Endothelial cell of umbilical vein (primary cell): ENCODE data around the gene PEX16.

- PRO-cap = no peak
CAGE:
- cytosol, long polyA minus RNA = no peak
- cytosol, long polyA plus RNA = no peak
- long polyA plus RNA = no peak
- nucleus, long polyA minus RNA = no peak
- nucleus, long polyA plus RNA = no peak
These were observed 6.3 kb upstream of the SLC35C1 start for GRCh38 chr11:45798743-45799038.

DNA sequence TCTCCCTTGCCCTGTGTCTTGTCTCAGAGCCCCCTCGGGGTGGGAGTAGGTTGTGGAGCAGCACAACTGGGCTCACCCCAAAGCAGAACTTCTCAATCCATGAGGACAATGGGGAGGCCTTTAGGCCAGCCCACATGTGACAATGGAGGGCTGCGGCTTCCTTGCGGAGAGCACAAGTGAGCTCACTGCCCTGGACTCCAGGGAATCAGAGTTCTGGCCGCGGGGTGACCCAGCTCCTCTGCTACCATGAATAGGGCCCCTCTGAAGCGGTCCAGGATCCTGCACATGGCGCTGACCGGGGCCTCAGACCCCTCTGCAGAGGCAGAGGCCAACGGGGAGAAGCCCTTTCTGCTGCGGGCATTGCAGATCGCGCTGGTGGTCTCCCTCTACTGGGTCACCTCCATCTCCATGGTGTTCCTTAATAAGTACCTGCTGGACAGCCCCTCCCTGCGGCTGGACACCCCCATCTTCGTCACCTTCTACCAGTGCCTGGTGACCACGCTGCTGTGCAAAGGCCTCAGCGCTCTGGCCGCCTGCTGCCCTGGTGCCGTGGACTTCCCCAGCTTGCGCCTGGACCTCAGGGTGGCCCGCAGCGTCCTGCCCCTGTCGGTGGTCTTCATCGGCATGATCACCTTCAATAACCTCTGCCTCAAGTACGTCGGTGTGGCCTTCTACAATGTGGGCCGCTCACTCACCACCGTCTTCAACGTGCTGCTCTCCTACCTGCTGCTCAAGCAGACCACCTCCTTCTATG lies 784 bp downstream of the SLC35C1 start:
- PRO-cap = bidirectional peak, plus-strand start at position 26 of the sequence, minus-strand start outside the sequence; bidirectional peak, plus-strand start at position 208 of the sequence, minus-strand start at position 94 of the sequence
CAGE:
- cytosol, long polyA minus RNA = no peak
- cytosol, long polyA plus RNA = no peak
- long polyA plus RNA = no peak
- nucleus, long polyA minus RNA = no peak
- nucleus, long polyA plus RNA = no peak

DNA sequence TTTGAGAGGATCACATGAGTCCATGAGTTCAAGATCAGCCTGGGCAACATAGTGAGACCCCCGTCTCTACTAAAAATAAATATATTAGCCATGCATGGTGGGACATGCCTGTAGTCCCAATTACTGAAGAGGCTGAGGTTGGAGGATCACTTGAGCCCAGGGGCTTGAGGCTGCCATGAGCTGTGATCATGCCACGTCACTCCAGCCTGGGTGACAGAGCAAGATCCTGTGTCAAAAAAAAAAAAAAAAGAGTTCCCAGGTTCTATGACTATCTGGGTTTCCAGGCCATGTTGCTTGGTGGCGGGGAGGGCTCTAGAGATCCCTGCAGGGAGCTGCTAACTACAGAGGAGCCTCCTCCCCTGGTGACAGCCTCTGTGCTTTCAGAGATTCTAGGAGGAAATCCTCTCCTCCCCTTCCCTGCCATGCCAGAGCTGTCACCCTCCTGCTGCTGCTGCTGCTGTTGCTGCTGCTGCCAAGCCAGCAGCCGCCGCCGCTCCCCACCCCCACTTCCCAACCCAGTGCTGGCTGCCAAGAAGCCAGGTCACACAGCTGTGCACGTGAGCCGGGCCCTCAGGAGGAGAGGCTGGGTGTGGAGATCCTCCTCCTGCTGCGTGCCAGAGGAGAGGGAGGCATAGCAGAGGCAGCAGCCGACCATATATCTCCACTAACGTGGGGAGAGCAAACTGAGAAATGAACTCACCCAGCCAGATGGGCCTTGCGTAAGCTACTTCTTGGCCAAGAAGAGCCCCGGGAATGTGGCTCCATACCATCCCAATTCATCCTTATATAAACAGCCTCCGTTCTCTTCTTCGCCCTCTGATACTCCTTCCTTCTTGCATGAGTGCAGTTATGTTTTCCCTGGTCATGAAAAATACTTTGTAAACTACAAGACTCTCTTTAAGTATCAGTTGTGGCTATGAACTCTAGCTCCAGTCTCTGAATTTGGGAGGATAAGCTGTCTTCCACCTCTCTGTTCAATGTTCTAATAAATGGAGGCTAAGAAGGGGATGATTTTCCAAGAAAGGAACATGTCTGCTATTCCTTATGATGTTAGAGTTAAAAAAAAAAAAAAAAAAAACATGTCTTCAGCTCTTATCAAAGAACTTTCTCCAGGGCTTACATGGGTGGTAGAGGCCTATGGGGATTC lies 12.4 kb downstream of the CRY2 start:
- PRO-cap = unidirectional peak, plus-strand start at position 617 of the sequence
CAGE:
- cytosol, long polyA minus RNA = no peak
- cytosol, long polyA plus RNA = no peak
- long polyA plus RNA = no peak
- nucleus, long polyA minus RNA = no peak
- nucleus, long polyA plus RNA = no peak

- PRO-cap = no peak
CAGE:
- cytosol, long polyA minus RNA = no peak
- cytosol, long polyA plus RNA = no peak
- long polyA plus RNA = no peak
- nucleus, long polyA minus RNA = no peak
- nucleus, long polyA plus RNA = no peak
These were observed 15.7 kb upstream of the MAPK8IP1 start for GRCh38 chr11:45869532-45870378.

GRCh38 chr11:45917670-45918425 lies at the start of gene PEX16:
PEX16 (minus strand) TSS chr11:45917877.
- PRO-cap = bidirectional peak, plus-strand start at chr11:45917937, minus-strand start at chr11:45917829; bidirectional peak, plus-strand start at chr11:45918190, minus-strand start at chr11:45918127
CAGE:
- cytosol, long polyA minus RNA = start-site peak on the minus strand at chr11:45917823-45917853, 19 reads
- cytosol, long polyA plus RNA = start-site peak on the minus strand at chr11:45917829-45917901, 382 and 242 reads in 2 replicates; start-site peak on the minus strand at chr11:45917987-45918059, 68 and 98 reads in 2 replicates
- long polyA plus RNA = start-site peak on the minus strand at chr11:45917829-45917877, 468 and 369 reads in 2 replicates; start-site peak on the minus strand at chr11:45918019-45918029, 148 and 142 reads in 2 replicates; start-site peak on the minus strand at chr11:45918106-45918168, 56 and 42 reads in 2 replicates
- nucleus, long polyA minus RNA = start-site peak on the minus strand at chr11:45917837-45917877, 370 reads; start-site peak on the minus strand at chr11:45917987-45918040, 52 reads
- nucleus, long polyA plus RNA = start-site peak on the minus strand at chr11:45917829-45917901, 185 and 295 reads in 2 replicates; start-site peak on the minus strand at chr11:45917975-45918056, 77 and 61 reads in 2 replicates

DNA sequence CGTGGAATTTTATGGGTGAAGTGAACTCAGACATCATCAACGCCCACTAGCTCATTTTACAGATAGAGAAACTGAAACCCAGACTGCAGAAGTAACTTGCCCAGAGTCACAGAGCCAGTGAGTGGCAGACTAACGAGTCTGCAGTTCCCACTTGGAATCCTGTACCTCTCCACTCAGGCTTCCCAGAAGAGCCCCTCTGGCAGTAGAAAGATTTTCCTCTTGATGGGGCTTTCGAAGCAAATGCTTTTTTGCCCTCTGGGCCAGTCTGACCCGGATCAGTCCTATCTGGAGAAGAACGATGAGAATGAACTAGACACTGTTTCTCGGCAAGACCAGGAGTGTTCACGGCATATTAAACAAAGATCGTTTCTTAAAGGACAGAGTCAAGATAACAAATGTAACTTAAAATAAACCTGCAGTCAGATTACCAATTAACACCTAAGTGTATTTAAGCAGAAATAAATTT lies 61.3 kb upstream of the CREB3L1 start:
- PRO-cap = no peak
CAGE:
- cytosol, long polyA minus RNA = no peak
- cytosol, long polyA plus RNA = no peak
- long polyA plus RNA = no peak
- nucleus, long polyA minus RNA = no peak
- nucleus, long polyA plus RNA = no peak

GRCh38 chr11:46238088-46238926 lies 39.2 kb upstream of the CREB3L1 start:
- PRO-cap = bidirectional peak, plus-strand start at chr11:46238331, minus-strand start at chr11:46238459; bidirectional peak, plus-strand start at chr11:46238804, minus-strand start at chr11:46238617
CAGE:
- cytosol, long polyA minus RNA = no peak
- cytosol, long polyA plus RNA = no peak
- long polyA plus RNA = no peak
- nucleus, long polyA minus RNA = start-site peak on the minus strand at chr11:46238223-46238488, 5 reads
- nucleus, long polyA plus RNA = no peak

DNA sequence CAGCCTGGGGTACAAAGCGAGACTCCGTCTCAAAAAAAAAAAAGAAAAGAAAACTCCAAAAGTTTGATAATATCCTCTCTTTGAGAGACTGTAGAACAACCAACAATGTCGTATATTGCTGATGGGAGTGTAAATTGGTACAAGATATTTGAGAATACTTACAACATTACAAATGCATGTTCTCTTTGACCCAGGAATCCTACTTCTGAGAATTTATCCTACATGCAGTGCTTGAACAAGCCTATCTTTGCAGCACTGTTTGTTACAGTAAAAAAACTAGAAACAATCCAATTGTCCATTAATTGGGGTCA lies 9.7 kb upstream of the CREB3L1 start:
- PRO-cap = no peak
CAGE:
- cytosol, long polyA minus RNA = no peak
- cytosol, long polyA plus RNA = no peak
- long polyA plus RNA = no peak
- nucleus, long polyA minus RNA = no peak
- nucleus, long polyA plus RNA = no peak

- PRO-cap = no peak
CAGE:
- cytosol, long polyA minus RNA = no peak
- cytosol, long polyA plus RNA = no peak
- long polyA plus RNA = no peak
- nucleus, long polyA minus RNA = no peak
- nucleus, long polyA plus RNA = no peak
These were observed 2.2 kb downstream of the CREB3L1 start for GRCh38 chr11:46279621-46280196.

GRCh38 chr11:46362561-46363564 lies 15.6 kb downstream of the DGKZ start:
- PRO-cap = bidirectional peak, plus-strand start at chr11:46363303, minus-strand start at chr11:46363176
CAGE:
- cytosol, long polyA minus RNA = no peak
- cytosol, long polyA plus RNA = no peak
- long polyA plus RNA = no peak
- nucleus, long polyA minus RNA = no peak
- nucleus, long polyA plus RNA = no peak

GRCh38 chr11:46673647-46674456 lies 26.6 kb downstream of the ARHGAP1 start:
- PRO-cap = no peak
CAGE:
- cytosol, long polyA minus RNA = no peak
- cytosol, long polyA plus RNA = no peak
- long polyA plus RNA = no peak
- nucleus, long polyA minus RNA = no peak
- nucleus, long polyA plus RNA = no peak

DNA sequence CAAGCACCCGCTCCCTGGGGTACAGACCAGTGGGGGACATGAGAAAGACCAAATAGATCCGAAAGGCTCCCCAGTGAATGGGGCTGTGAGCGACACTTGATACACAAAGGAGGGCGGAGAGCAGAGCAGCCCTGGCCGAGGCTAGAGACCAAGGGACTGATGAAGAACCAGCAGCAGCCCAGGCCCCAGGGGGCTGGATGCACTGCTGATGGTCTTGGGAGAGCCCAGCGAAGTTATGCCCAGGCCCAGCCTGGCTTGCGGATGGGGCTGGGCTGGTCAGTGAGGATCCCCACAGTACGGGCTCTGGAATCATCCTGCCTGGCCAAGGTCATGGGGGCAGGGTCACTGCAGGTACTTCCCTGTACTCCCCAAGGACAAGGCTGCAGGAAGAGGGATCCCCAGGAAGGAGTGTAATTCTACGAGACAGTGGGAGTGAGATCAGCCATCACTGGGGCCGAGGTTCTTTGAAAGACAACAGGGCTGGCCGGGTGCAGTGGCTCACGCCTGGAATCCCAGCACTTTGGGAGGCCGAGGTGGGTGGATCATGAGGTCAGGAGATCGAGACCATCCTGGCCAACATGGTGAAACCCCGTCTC lies 23.1 kb downstream of the ARHGAP1 start:
- PRO-cap = no peak
CAGE:
- cytosol, long polyA minus RNA = no peak
- cytosol, long polyA plus RNA = no peak
- long polyA plus RNA = no peak
- nucleus, long polyA minus RNA = no peak
- nucleus, long polyA plus RNA = no peak

DNA sequence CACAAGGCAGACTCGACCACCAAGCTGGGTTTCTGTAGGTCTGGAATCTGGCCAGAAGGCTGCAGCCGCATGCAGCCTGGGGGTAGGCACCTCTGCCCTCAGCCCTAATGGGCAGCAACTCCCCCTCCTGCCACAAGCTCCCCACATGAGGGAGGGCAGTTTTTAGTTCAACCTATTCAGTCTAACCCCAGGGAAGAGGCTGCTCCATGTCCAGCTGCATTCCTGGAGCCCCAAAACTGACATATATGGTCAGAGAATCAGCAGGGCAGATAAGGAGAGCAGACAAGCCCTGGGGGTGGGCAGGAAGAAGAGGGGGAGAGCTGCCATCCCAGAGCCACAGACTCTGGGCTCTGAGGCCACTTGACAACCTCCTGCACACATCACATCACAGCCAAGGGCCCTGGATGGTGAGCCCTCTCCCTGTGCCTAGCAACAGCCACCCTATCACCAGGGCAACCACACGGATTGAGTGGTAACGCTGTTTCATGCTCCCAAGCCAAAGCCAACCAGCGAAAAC lies 3.2 kb downstream of the ARHGAP1 start:
- PRO-cap = no peak
CAGE:
- cytosol, long polyA minus RNA = no peak
- cytosol, long polyA plus RNA = no peak
- long polyA plus RNA = no peak
- nucleus, long polyA minus RNA = no peak
- nucleus, long polyA plus RNA = no peak

DNA sequence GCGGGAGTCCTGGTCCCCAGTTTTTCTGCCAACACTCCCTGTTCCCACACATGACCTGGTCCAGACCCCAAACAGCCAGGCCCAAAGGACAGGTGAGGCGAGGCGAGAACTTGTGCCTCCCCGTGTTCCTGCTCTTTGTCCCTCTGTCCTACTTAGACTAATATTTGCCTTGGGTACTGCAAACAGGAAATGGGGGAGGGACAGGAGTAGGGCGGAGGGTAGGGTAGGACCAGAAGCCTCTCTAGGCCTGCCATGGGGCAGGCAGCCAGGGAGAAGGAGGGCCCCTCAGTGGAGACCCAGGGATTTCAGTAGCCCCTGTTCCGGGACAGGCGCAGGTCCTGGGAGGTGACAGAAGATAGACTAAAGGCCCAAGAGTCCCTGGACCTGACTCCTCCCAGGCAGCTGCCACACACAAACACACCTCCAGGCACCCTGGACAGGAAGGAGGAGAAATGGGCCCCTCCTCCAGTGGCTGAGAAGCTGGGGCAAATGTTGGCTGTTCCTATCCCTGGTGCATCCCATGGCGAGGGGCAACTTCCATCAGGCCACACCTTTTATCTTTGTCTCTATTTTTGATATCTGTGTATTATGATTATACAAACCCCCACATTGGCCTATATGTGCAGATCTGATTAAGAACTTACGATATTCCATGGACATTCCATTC lies 719 bp upstream of the F2 start:
- PRO-cap = bidirectional peak, plus-strand start at position 244 of the sequence, minus-strand start at position 152 of the sequence
CAGE:
- cytosol, long polyA minus RNA = no peak
- cytosol, long polyA plus RNA = no peak
- long polyA plus RNA = no peak
- nucleus, long polyA minus RNA = no peak
- nucleus, long polyA plus RNA = no peak

- PRO-cap = no peak
CAGE:
- cytosol, long polyA minus RNA = no peak
- cytosol, long polyA plus RNA = no peak
- long polyA plus RNA = no peak
- nucleus, long polyA minus RNA = no peak
- nucleus, long polyA plus RNA = no peak
These were observed 17.5 kb downstream of the F2 start for GRCh38 chr11:46736512-46736836.

- PRO-cap = no peak
CAGE:
- cytosol, long polyA minus RNA = no peak
- cytosol, long polyA plus RNA = no peak
- long polyA plus RNA = no peak
- nucleus, long polyA minus RNA = no peak
- nucleus, long polyA plus RNA = no peak
These were observed 14.6 kb downstream of the LRP4 start for GRCh38 chr11:46903661-46904292.

DNA sequence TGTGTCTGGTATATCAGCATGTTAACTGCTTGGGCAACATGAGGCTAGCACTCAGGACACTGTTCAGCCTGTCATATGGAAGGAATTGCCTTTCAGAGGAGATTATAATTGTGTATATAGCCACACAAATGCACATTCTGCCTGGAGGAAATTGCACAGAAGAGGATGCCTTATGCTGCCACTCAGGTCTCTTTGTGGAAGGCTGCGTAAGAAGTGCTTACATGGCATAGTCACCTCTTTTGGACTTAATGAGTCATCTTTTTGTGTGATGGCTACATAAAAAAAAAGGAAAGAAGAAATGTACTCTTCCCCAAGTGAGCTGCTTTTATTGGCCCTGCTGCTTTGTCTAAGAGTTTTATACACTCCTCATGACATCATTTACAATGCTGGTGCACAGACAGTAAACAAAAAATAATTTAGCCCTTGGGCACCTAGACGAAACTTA lies 11.8 kb downstream of the CSTPP1 start:
- PRO-cap = no peak
CAGE:
- cytosol, long polyA minus RNA = no peak
- cytosol, long polyA plus RNA = no peak
- long polyA plus RNA = no peak
- nucleus, long polyA minus RNA = no peak
- nucleus, long polyA plus RNA = no peak

- PRO-cap = no peak
CAGE:
- cytosol, long polyA minus RNA = no peak
- cytosol, long polyA plus RNA = no peak
- long polyA plus RNA = no peak
- nucleus, long polyA minus RNA = no peak
- nucleus, long polyA plus RNA = start-site peak on the plus strand at chr11:47077642-47078452, 38 and 83 reads in 2 replicates
These were observed 98.6 kb downstream of the ARFGAP2 start for GRCh38 chr11:47077757-47078800.

GRCh38 chr11:47153361-47153819 lies 23.3 kb downstream of the ARFGAP2 start:
- PRO-cap = no peak
CAGE:
- cytosol, long polyA minus RNA = no peak
- cytosol, long polyA plus RNA = no peak
- long polyA plus RNA = no peak
- nucleus, long polyA minus RNA = no peak
- nucleus, long polyA plus RNA = no peak

DNA sequence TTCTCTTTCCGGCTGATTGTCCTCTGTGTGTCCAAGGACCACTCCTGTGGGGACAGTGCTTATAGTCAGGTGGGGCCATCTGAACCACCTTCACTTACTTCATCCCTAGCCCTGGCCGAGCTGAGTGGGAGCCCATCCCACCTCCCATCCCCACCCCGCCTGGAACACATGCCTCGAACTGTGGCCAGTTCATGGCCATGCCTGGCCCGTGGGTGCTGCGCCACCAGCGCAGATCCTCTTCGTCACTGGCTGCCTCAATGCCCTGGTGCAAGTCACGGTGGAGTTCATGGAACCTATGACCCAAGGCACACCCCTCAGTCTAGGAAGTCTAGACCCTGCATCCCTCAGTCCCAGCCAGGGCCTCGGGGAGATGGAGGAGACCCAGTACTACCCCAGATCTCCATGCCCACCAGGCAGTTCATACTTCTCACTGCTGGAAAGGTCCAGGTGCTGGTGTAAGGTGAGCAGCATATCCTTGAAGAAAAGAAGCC lies 2.4 kb upstream of the ARFGAP2 start:
- PRO-cap = no peak
CAGE:
- cytosol, long polyA minus RNA = no peak
- cytosol, long polyA plus RNA = no peak
- long polyA plus RNA = no peak
- nucleus, long polyA minus RNA = no peak
- nucleus, long polyA plus RNA = no peak